ENCODE data around the gene HAO1.

- PRO-cap, 7 experiments = no peak in any of the 7 experiments
These were observed 38.5 kb downstream of the CDS2 start for GRCh38 chr20:5165226-5165889.

- PRO-cap, 7 experiments = no peak in any of the 7 experiments
These were observed 65.5 kb downstream of the CDS2 start for GRCh38 chr20:5192209-5192727.

DNA sequence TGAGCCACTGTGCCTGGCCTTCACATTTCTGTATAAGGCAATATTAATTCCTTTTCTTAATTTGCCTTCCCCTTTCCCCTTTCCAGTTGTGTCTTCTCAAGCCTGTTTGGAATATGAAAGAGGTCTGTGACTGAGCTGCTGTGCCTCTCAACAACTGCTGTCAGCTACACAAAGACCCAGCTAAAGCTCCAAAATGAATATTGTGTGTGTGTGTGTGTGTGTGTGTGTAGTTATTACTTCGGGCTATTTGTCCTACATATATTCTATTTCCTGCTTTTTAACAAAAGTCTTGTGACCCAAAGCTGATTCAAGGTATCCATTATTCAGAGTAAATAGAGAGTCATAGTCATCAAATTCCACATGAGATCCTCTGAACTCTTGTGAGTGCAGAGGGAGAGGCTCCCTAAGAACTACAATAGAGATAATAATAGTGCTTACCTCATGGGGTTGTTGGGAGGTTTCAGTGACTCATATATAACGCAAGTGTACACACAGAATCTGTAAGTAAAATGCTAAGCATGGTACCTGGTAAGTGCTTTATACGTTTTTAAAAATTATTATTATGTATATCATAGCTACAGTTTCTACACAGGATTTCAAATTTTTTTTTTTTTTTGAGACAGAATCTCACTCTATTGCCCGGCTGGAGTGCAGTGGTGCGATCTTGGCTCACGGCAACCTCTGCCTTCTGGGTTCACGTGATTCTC, 43.7 kb upstream of the GPCPD1 start:
- PRO-cap, 7 experiments = no peak in any of the 7 experiments

DNA sequence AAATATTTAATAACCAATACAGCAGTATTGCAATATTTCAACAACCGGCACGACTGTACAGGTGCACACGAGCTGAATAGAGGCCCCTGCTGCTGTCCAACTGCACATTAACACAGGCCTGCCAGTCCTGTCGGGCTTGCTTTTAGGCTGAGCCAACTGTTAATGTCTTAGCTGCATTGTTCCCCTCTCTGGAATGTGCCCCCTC, 31.6 kb downstream of the SHLD1 start:
- PRO-cap, 7 experiments = no peak in any of the 7 experiments

DNA sequence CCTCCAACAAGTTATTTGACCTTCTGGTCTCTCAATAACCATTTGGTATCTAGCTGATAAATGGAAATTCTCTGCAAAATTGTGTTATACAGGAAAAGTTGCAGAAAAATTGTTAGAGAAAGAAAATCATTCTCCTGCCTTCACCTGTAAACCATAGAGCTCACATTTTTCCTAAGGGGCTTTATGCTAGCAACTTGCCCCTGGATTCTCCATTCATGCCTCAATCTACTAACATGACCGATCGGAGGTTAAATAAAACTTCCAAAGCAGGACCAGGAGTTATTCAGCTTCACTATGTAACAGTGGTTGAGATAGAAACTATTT, 75.6 kb upstream of the CHGB start:
- PRO-cap, 7 experiments = peak in 6 of 7 experiments; most common minus-strand start position 253 of the sequence (in 3)

GRCh38 chr20:5997006-5997678, 8.8 kb upstream of the CRLS1 start:
- PRO-cap, 7 experiments = no peak in any of the 7 experiments

DNA sequence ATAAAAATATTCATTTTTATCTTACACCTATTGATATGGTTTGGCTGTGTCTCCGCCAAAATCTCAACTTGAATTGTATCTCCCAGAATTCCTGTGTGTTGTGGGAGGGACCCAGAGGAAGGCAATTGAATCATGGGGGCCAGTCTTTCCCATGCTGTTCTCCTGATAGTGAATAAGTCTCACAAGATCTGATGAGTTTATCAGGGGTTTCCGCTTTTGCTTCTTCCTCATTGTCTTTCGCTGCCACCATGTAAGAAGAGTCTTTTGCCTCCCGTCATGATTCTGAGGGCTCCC, 753 bp upstream of the LRRN4 start:
- PRO-cap, 7 experiments = no peak in any of the 7 experiments

DNA sequence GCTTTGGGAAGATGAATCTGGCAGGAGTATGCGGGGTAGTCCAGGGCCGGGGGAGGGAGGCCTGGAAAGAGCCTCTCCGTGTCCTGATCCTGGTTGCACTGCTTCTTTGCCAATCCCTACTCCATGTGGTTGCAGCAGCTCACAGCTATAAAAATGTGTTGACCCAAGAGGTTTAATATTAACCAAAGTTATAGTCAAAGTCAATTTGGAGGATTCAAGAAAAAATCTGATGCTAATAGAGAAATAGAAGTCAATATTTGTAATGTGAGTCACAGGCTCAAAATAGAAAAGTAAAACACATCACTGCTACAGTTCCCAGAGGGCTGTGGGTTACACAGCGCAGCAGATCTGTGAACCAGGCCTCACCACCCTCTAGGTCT, 63.3 kb upstream of the BMP2 start:
- PRO-cap, 7 experiments = no peak in any of the 7 experiments

- PRO-cap, 7 experiments = no peak in any of the 7 experiments
These were observed 354.9 kb downstream of the HAO1 start for GRCh38 chr20:7585376-7585836.

DNA sequence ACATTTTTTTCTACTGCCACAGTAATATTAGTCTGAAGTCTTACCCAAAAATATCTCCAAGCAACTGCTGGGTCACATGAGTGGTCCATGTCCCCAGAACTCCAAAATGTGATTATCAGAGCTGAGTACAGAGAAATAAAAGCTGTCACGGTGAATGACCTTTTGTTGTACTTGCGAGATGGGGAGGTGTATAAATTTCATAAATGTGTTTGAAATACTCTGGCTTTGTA, 2.5 kb downstream of the HAO1 start:
- PRO-cap, 7 experiments = no peak in any of the 7 experiments

DNA sequence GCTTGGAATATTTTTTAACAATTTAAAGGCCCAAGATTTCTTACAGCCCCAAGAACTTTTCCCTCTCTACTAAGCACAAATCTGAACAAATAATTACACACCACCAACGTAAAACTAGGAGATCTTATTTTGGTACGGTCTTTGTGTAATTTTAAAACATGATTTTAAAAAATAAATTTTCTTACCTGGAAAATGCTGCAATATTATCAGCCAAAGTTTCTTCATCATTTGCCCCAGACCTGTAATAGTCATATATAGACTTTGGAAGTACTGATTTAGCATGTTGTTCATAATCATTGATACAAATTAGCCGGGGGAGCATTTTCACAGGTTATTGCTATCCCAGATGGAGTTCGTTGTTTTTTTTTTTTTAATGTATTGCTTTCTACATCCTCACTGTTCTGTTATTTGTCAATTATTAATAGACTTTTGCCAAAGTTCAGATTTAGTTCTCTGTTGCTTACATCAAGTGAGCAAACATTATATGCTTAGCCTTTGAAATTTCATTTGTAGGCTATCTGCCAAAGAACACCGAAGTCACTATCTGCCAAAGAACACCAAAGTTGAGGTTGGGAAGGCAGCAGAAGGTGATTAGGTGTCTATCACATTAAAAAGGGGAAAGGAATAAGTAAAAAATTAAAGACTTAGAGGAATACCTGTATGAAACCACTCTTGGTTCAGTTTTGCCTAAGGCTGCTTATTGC, at the start of gene HAO1:
TSS of gene HAO1 (minus strand) at position 358 of the 704 bp plus-strand sequence.
- PRO-cap, 7 experiments = no peak in any of the 7 experiments

DNA sequence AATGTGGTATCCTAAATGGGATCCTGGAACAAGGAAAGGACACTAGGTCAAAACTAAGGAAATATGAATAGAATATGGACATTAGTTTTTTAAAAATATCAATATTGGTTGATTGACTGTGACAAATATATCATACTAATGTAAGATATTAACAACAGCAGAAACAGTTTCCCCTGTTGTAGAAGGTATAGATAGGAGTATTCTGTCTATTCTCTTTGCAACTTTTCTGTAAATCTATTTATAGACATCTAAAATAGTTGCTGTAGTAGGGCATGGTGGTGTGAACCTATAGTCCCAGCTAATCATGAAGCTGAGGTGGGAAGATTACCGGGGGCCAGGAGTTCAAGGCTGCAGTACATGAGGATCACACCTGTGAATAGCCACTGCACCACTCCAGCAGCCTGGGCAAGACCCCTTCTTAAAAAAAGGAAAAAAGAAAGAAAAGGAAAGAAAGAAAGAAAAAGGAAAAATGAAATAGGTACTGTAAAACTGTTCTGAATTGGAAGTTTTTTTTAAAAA, 276.0 kb downstream of the PLCB1 start:
- PRO-cap, 7 experiments = no peak in any of the 7 experiments

- PRO-cap, 7 experiments = no peak in any of the 7 experiments
These were observed 556 bp upstream of the PLCB4 start for GRCh38 chr20:9068293-9068768.

DNA sequence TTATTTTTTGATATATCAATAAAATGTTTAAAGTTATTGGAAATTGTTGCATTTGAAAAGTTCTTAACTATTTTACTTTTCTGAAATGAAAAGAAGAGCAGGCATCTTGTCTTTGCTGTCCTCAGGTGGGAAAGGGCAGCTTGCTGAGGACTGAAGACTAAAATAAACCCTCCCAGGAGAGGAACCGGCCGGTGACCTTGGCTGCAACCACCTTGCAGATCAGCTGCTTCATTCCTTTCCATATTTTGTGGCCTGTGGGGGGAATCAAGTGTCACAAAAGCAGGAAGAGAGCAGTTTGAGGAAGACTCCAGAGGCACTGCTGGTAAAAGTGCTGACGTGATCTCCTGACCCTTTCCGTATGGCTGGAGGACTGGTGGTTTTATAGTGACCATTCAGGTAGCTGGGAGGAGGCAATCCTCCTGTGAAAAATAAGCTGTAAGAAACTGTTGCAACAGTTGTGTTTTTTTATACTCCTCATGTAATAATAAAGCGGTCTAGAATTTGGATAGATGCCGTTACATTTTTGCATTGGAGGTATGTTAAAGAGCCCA, 157.0 kb downstream of the PLCB4 start:
- PRO-cap, 7 experiments = no peak in any of the 7 experiments

DNA sequence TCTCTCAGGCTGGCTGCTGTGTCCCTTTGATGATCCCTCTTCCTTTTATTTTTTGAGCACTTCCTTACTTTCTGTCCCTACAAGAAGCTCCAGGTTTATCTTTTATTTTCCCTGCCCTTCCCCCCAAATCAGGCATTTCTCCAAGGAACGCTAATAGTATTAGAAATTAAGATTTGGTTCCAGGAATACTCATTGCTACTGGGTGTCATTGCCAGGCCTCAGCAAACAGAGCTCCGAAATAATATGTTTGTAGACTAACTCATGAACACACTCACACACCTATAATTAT, 68.5 kb downstream of the LAMP5 start:
- PRO-cap, 7 experiments = no peak in any of the 7 experiments

DNA sequence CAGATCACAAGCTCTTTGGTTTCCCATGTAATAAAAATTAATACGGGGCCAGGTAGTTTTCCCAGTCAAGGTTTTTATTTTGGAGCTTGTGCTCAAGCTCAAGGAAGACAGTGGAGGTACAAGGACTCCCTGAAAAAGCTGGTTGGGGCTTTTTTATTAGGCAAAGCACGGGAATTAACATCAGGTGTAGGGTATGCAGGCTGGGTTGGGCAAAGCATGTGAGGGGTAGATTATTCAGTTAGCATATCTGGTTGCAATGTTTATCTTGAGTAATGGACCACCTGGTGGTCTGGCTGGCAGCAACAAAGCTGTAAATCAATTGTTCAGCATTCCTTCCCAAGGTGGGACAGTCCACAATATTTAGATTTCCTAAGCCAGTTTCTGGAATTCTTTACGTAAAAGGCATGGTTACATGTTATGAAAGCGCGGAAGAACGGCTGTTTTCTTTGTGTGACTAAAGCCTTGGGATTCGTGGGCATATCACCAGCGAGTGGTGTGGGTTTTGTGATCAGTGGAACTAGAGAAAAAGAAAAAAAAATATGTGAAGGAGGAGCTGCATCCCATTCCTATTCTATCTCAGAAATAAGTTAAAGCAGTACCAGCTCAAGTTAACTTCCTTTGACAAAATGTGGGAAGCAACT, 81.7 kb downstream of the MKKS start:
- PRO-cap, 7 experiments = no peak in any of the 7 experiments

DNA sequence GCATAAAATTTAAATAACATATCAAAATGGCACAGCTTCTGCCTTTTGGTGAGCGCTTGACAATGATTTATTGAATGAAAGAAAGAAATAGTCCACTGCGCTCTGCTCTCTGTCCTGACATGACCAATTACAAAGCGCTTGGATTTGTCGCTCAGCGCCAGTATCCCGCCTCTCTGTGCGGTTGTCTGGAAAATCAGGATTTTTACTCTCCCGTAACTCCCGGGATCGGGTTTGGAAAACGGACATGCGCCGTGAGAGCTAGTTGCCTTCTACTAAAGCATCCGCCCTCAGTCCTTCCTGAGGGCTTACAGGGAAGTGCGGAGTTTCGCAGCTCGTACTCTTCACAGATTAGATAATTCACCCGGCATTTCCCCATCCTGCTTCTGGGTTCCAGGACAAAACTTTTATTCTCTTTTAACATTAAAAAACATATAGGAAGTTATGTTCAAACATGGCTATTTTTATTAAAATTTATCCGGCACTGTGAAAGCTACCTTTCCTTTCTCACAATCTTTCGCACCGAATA, 428 bp upstream of the MKKS start:
- PRO-cap, 7 experiments = peak in 7 of 7 experiments; most common plus-strand start position 290 of the sequence (in 7)

- PRO-cap, 7 experiments = no peak in any of the 7 experiments
These were observed 49.3 kb downstream of the JAG1 start for GRCh38 chr20:10624214-10625161.

- PRO-cap, 7 experiments = no peak in any of the 7 experiments
These were observed 5.9 kb downstream of the JAG1 start for GRCh38 chr20:10667789-10668389.

DNA sequence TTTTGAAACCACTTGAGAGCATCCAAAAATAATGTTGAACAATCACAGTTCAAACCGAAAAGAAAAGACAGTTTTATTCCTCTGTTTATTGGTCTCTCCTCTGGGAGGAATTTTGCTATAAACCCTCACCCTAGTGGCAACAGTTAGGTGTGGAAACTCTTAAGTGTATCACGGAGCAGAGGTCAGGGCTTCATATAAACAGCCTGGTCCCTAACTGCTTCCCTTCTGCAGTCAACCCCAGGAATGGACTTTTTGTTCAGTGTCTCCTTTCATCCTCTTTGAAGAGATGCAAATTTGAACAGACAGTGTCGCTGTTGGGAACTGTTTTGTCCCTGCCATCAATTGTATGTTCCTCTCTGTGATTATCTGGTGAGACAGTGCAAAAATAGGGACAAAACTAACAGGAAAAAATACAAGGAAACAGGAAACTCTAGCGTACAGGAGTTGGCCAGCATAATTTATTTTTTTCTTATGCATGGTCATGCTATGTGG, 162.3 kb upstream of the BTBD3 start:
- PRO-cap, 7 experiments = no peak in any of the 7 experiments